ENCODE results near the genes PDE1C and FKBP9.

DNA sequence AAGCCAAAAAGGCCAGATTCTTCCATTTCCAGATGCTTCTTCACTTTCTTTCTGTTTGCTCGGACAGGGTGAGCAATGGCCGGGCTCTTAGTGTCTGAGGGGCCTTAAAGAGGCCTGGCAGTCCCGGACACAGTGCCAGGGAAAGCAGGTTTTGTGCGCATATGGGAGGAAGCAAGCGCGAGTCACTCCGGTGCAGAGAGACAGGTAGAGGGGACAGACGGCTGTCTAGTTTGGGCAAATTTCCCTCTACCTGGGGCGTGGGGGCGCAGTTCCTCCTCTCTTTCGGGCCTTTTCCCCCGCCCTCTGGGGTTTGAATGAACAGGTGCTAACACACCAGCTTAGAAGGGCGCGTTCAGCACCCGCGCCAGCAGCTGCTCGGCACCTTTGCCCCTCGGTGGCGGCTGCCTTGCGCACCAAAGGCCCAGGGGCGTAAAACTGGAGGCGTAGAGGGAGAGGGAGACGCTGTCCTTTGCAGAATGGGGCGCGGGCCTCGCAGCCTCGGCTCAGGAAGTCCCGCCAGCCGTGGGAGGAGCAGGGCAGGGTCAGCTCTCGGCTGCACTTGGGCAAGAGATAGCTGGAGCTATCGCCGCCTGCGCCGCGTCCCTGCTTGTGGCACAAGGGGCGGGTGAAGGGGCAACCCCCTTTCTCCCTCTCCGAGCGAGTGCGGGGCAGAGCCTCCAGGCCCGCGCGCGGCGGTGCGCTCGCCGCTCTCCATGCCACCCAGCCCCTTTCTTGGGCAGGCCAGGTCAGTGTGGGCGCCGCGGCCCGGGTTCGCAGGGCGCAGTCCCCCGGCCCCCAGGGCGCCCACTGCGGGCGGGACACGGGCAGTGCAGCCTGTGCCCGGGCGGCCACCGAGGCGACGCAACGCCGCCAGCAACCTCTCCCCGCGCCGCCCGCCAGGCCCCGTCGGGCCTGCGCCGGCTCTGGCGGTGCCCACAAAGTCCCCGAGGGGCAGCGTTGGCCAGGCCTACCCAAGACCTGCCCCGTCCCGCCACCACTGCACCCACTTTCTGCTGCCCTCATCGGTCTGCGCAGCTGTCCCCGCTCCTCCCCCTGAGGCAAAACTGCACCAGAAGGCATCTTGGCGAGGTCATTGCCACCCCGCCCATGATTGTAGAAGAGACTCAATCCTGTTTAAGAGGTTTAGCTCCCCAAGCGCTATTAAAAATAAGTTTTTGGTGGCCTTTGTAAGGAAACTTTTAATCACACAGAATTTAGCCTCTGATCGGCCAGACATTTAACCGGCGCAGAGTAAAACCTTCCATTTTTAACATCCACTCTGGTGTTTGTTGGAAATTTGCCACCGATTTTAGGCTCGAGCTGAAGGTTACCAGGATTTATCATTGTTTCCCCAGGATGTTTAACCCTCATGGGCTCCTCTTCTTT, 4.1 kb downstream of the NEUROD6 start:
- PRO-cap: no peak

- PRO-cap: unidirectional peak, plus-strand start at chr7:32070479
These were observed at the start of gene PDE1C for GRCh38 chr7:32070341-32070736. Gene PDE1C, minus strand, starts transcription at chr7:32070407.

- PRO-cap: no peak
These were observed 206.5 kb downstream of the LSM5 start for GRCh38 chr7:32283608-32284172.

DNA sequence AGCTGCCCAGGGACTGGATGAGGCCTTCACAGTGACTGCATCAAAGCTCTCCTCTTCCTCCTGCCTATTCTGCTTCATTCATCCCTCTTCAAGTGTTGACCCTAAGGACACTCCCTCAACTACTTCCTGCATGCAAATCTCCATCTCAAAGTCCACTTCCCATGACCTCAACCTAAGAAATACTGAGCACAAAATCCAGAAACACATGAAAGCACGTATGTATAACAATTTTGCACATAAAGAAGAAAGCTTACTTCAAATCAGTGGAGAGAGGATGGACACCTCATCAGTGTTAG, 182.4 kb downstream of the AVL9 start:
- PRO-cap: no peak

DNA sequence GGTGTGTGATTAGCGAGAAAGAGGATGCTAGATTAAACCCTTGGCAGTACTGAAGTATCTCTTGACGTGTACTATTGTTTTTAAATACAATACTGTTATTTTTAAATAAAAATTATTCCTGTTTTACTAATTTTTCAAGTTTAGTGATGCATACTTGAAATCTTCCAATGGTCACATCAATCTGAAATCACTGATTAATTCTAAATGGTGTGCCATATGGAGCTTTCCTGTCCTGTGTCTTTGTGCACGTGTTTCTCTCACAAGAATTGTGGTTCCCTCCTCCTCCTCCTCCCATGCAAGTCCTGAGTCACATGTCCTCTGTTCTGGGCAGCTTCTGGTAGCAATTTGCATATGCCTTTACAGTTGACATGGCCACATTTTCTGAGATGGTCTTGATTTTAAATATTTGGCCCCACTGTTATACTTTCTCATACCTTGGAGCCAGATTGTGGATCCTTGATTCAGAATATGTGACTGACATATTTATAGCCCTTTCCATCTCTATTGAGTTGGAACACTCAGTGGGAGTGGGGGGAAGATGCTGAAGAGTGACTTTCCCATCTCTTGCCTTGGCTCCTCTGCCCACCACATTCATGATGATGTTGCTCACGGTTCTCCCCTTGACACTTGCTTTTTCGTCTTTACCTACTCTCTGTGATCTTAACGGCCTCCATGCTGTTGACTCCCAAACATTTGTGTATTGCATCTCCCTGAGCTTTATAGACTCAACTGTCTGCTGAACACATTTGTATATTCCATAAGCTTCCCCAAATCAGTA, 28.4 kb downstream of the KBTBD2 start:
- PRO-cap: no peak

DNA sequence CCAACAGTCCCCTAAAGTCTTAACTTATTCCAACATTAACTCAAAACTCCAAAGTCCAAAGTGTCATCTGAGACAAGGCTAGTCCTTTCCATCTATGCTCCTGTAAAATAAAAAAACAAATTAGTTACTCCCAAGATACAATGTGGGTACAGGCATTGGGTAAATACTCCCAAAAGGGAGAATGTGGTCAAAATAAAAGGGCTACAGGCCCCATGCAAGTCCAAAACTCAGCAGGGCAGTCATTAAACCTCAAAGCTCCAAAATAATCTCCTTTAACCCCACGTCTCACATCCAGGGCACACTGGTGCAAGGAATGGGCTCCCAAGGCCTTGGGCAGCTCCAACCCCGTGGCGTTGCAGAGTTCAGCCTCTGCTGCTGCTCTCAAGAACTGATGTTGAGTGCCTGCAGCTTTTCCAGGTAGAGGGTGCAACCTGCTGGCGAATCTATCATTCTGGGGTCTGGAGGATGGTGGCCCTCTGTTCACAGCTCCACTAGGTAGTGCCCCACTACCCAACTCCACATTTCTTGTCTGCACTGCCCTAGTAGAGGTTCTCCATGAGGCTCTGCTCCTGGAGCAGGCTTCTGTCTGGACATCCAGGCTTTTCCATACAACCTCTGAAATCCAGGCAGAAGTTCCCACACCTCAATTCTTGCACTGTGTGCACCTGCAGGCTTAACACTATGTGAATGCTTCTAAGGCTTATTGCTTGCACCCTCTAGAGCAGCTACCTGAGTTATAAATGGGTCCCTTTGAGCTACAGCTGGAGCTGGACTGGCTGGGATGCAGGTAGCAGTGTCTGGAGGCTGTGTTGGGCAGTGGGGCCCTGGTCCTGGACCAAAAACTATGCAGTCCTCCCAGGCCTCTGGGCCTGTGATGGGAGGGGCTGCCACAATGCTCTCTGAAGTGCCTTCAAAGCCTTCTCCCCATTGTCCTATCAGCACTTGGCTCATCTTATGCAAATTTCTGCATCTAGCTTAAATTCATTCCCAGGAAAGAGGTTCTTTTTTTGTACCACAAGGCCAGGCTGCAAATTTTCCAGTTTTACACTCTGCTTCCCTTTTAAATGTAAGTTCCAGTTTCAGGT, 26.4 kb downstream of the KBTBD2 start:
- PRO-cap: no peak

DNA sequence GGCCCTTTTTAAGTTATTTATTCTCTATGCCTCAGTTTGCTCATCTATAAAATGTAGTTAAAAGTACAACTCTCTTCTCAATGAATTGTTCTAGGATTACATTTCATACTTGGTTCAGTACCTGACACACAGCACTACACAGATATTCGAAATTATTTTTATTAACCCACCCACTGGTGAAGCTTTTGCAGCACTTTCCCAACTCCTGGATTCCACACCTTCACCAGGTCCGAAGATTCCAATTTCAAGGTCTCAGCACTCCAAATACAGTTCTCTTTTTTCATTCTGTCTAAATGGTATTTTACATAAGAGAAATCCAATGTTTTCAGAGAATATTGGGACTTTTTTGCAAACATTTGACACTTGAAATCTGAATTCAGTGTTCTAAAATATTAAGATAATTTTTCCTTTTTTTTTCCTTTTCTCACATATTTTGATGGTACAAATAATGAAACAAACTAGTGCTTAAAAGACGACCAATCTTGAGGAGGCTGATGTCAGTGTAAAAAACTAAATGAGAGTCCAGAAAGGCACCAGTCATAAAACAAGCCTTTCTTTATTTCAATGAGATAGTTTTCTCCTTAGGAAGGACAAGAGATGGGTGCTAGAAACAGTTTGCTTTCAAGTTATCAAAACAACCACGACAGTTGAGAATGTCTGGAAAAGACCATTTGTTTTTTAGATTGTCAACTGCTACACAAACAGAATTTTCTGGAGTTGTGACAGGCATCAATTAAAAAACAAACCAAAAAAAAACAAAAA, 3.6 kb downstream of the KBTBD2 start:
- PRO-cap: no peak

- PRO-cap: unidirectional peak, minus-strand start at chr7:32942927; unidirectional peak, minus-strand start at chr7:32943208
These were observed 14.2 kb upstream of the FKBP9 start for GRCh38 chr7:32942801-32943650.

DNA sequence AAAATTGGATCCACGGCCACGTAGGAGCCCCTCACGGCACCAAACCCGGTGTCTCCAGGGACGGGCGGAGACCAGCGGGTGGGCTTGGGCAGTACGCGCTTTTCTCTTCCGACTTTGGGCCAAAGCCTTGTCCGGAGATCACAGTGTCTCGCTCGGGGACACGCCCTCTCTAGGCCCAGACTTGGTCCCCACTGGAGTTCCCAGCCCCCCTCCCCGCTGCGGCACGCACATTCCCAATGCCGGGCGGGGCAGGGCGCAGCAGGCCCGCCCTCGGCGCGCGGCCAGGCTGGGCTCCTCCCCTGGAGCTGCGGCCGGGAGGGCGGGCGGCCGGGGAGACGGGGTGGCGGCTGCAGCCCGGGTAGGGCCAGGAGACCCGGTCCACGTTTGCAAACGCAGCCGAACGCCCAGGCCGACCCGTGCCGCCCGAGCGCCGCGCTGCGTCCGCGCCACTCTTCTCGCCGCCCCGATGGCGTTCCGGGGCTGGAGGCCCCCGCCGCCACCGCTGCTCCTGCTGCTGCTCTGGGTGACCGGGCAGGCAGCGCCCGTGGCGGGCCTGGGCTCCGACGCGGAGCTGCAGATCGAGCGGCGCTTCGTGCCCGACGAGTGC, at the start of gene FKBP9:
Gene FKBP9 (plus strand): TSS at position 333 of the 607 bp plus-strand sequence.
- PRO-cap: bidirectional peak, plus-strand start at position 311 of the sequence, minus-strand start at position 116 of the sequence

GRCh38 chr7:32992943-32993209, 35.6 kb downstream of the FKBP9 start:
- PRO-cap: no peak

- PRO-cap: no peak
These were observed 42.5 kb downstream of the FKBP9 start for GRCh38 chr7:32999567-33000315.

DNA sequence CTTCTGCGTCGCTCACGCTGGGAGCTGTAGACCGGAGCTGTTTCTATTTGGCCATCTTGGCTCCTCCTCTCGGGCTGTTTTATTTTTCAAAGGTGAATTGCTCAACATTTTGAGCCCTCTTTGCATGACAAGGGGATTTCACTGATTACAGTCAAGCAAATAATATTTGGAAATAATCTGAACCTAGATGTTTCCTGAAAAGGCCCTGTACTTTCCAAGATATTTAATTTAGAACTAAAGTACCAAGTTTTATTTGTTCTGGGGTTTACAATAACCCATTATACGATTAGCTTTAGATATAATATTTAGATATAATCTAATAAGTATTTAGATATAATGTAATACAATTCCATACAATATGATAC, 377.7 kb upstream of the BMPER start:
- PRO-cap: no peak

- PRO-cap: no peak
These were observed 90.5 kb upstream of the BMPER start for GRCh38 chr7:33814858-33815230.

DNA sequence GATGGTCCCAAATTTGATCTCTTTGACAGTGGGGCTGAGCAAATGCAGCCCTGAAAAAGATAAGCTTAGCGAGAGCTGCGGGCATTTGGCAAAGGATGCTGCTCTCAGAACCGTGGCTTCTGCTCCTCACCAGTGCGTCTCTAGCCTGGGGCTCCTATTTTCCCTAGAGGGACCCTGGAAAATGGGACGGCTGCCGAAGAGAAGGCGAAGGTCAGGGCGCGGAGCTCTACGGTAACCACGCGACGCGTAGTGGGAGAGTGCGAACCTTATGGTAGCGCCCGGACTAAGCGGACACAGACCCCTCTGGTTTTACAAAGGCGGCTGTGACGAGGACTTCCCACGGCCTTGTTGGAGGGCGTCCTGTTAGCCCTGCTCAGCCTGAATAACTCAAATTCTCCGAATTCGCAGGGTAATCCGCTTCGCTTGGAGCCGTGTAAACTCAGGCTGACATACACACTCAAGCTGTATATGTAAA, 769 bp upstream of the TBX20 start:
- PRO-cap: no peak

DNA sequence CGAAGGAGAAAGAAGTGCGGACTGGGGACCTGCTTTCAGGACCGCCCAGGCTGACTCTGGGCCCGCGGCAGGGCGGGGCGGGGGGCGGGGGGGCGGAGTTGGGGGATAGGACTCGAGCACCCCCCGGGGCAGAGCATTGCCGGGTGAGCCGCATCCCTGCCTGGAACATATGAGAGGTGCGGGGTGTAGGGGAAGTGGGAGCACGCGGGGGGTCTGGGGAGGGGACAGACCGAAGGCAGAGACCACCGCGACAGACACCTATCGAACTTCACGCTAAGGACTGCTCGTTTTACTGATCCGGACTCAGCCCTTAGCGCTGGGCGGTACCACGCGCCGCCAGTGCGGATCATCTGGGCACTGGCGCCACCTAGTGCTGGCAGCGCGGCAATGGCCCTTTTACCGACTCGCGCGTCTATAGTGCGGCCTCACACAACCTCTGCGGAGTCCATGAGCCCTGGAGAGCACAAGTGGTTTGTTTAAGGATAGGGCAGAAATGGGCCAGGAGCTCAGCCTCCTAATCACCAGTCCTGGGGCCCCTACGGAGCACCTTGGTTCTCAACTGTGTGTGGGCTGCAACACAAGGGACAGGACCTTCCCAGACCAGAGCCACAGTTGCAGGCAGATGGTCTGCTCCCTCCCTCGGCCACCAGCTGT, 157.6 kb downstream of the HERPUD2 start:
- PRO-cap: no peak

DNA sequence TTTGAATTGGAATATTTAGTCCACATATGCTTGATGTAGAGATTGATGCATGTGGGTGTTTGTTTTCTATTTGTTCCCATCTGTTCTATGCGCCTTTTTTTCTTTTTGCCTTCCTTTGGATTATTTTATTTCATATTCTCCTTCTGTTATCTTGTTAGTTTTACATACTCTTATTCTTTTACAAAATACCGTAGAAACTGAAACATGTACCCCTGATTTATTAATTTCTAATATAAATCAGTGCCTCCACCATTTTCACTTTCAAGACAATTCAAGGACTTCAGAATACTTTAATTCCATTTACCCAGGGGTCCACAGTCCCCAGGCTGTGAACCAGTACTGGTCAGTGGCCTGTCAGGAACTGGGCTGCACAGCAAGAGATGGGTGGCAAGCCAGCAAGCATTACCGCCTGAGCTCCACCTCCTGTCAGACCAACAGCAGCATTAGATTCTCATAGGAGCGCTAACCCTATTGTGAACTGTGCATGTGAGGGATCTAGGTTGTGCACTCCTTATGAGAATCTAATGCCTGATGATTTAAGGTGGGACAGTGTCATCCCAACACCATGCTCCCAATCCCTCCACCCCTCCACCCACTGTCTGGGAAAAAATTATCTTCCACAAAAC, 68.8 kb downstream of the HERPUD2 start:
- PRO-cap: no peak

GRCh38 chr7:35647105-35647682, 47.7 kb downstream of the HERPUD2 start:
- PRO-cap: no peak

GRCh38 chr7:35680542-35681027, 14.3 kb downstream of the HERPUD2 start:
- PRO-cap: no peak

DNA sequence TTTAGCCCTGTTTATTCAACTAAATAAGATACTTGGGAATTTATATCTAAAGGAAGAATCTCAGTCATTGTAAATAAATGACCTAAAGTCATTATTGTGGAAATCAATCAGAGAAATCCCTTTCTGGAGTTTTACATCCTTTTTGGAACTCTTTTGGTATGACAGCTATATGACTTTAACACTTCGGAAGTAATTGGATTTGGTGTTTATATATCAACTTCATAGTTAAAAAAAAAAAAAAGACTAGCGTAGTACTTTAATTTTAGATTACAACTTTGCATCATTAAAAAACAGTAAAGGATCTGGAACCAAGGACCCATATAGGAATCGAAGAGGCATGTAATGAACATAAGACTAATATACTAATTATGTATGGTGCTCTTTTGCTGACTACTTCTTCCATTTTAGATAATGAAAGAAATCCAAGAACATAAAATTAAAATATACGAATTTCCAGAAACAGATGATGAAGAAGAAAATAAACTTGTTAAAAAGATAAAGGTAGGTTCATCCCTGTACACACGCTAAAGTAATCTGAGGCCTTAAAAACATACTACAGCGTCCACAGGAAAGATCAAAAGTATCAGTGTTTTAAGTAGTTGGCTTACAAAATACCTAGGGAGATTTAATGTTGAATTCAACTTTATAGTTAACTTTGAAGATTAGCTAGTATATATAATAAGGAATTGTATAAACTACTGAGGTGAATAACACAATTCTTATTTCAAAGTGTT, 81.4 kb downstream of the SEPTIN7 start:
- PRO-cap: no peak

GRCh38 chr7:36047943-36048307, 105.1 kb upstream of the EEPD1 start:
- PRO-cap: no peak

Data from ureter (tissue), 1 donor.